Cerebellum (tissue), 5 donors: ENCODE measurements around the genes TSPY3, UTY, RBMY1B, RBMY1F and DAZ4.

GRCh38 chrY:2867950-2868556 is 26.7 kb downstream of the RPS4Y1 start:
- PRO-cap, 3 experiments: no peak in any of the 3 experiments
- RAMPAGE, long total RNA: no peak

GRCh38 chrY:4815306-4815662 is 184.8 kb upstream of the PCDH11Y start:
- PRO-cap, 3 experiments: no peak in any of the 3 experiments
- RAMPAGE, long total RNA: no peak

DNA sequence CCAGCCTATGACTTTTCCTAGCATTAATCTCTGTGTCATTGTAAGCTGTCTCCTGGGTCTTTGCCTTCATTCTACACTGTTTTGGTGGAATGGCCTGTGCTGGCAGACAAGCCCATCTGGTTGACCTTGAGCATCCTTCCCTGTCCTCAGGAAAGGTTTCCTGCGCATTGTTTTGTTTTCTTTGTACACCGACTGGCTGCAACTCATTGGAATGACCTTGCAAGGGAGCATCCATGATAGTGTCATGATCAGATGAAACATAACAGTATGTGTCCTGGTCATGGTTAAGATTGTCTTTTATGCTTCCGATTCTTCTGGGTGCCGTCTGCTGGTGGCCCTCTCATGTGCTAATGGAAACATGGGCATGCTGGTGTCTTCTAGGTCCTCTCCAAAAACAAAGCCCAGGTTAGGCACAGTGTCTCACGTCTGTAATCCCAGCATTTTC is 410.6 kb upstream of the AMELY start:
- PRO-cap, 3 experiments: no peak in any of the 3 experiments
- RAMPAGE, long total RNA: no peak

- PRO-cap, 3 experiments: no peak in any of the 3 experiments
- RAMPAGE, long total RNA: no peak
Measured at GRCh38 chrY:9398148-9398568, at the start of gene TSPY3. TSS of gene TSPY3 (plus strand) at chrY:9398421.

DNA sequence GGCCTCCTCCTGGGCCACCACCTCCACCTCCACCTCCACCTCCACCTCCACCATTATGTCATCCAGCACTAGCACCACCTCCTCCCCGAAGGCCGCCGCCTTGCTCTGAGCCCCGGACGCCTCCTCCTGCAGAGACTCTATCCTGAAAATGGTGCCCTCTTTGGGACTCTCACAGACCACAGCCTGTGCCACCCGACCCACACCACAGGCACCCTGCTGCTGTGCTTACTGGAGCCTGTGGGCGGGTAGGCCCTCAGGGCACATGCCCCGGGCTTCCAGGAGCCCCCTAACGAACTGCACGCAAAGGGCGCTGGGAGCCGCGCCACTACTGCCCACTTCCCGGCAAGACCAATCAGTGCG is 541.2 kb downstream of the TSPY10 start:
- PRO-cap, 3 experiments: no peak in any of the 3 experiments
- RAMPAGE, long total RNA: no peak

GRCh38 chrY:10198273-10198946 is 670.7 kb downstream of the TSPY10 start:
- PRO-cap, 3 experiments: no peak in any of the 3 experiments
- RAMPAGE, long total RNA: no peak

DNA sequence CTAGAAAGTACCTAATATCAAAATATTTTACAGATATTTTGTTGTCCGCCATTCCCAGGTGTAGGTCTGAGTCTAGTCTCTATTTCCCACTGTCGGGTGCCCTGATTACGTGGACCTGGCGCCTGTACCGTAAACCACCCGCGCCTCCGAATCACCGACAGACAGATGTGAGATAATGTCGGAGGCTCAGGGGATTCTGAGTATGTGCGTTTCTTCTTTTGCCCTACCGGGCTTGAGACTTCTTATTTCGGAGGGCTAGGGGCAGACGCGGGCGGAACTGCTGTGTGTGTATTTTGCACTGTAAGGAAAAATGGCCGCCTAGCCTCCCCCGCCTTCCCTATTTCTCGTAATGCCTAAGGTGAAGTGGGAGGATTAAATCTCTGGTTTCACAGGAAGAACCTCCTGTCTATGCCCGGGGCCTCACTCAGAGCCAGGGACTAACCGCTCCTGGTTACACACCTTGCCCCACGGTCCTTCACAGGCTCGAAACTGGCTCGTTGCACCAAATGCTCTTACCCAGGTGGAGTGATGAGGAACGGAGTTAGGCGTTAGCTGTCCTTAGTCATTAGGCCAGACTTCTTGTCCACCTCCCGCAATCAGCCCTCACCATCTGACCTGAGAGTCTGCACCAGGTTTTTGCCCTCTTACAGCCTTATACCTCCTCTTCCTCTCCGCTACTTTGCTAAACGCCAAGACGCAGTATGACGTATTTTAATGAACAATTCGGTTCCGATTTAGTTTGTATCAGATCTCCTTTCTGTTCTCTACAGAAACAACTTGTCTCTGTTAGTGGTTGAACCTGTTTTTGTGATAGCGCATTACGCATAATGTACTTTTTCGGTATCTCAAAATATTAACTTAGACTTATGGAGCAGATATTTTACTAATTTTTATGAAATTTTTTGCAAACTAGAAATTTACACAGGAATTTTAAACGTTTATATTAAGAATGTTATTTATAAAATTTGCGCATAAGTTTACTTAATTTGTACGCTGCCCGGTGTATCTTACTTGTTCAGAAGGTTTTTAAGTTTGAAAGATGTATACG is 37.9 kb upstream of the USP9Y start:
- PRO-cap, 3 experiments: no peak in any of the 3 experiments
- RAMPAGE, long total RNA: no peak

DNA sequence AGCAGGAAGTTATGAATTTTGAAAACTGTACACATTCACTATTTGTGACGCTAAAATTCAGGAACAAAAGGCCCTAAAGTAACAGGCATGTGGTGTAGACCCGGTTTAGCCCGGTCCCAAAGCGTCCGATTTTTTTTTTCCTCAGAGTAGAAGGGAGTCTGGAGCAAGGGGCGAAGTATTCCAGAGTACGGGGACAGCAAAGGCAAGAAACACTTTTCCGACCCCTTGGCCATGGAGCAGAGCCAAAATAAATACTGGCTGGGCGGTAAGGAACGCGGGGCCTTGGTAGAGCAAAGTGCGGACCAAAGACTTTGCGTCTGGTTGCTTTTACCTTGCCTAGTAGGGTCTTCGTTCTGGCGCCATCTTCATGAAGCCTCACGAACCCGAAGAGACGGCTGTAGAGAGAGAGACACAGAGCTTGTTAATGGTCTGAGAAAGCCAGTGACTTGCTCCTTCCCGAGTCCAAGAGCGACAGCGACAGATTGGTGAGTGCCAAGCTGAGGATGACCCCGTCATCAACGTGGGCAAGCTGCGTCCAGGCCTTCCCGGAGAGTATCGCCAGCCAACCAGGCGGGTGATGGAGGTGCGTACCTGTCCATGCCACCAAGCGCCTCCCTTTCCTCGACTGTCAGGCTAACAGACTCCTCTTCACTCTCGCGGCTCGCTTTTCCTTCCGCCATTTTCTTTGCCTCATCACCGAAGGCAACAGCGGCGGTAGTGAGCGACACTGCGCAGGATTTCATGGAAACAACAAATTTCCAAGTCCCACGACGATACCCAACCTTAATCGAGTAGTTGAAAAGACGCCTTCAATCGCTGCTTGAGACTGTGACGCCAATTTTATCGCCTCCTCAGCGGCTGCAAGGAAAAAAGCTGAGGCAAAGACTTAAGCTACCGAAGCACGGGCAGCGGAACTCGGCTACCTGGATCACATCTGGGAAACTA is 638 bp downstream of the UTY start:
- PRO-cap, 3 experiments: peak in 2 of 3 experiments; most common minus-strand start position 473 of the sequence (in 2)
- RAMPAGE, long total RNA: no peak

- PRO-cap, 3 experiments: peak in 2 of 3 experiments; most common plus-strand start chrY:13480115 (in 2); most common minus-strand start chrY:13480010 (in 2)
- RAMPAGE, long total RNA: no peak
Measured at GRCh38 chrY:13479868-13480185, at the start of gene UTY. TSS of gene UTY (minus strand) at chrY:13480033.

- PRO-cap, 3 experiments: no peak in any of the 3 experiments
- RAMPAGE, long total RNA: no peak
Measured at GRCh38 chrY:19042328-19042701, 268.8 kb upstream of the HSFY2 start.

DNA sequence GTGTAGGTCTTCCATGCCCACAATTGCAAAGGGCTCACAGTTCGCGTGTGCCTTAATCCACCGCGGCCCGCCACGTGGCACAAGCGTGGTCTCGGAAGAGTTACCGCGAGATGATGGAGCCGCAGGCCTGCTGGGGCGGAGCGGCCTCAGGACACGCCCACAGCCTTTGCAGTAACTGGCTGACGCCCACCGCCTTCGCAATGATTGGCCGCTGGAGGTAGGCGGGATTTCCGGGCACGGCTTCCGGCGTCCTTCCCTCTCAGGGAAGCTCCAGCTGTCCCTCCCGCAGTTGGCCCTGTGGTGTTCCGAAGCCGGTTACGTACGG is at the start of gene RBMY1B:
RBMY1B (plus strand) TSS at position 227 of the 325 bp plus-strand sequence.
- PRO-cap, 3 experiments: no peak in any of the 3 experiments
- RAMPAGE, long total RNA: no peak

DNA sequence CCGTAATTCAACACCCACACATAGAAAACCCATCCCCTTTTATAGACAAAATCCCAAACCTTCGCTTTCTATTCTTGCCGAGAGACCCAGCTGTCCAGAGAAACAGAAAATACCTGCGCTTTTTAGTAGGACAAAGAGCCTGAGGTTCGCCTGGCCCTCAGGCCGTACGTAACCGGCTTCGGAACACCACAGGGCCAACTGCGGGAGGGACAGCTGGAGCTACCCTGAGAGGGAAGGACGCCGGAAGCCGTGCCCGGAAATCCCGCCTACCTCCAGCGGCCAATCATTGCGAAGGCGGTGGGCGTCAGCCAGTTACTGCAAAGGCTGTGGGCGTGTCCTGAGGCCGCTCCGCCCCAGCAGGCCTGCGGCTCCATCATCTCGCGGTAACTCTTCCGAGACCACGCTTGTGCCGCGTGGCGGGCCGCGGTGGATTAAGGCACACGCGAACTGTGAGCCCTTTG is at the start of gene RBMY1F:
RBMY1F (minus strand) TSS at position 202 of the 461 bp plus-strand sequence.
- PRO-cap, 3 experiments: no peak in any of the 3 experiments
- RAMPAGE, long total RNA: no peak

DNA sequence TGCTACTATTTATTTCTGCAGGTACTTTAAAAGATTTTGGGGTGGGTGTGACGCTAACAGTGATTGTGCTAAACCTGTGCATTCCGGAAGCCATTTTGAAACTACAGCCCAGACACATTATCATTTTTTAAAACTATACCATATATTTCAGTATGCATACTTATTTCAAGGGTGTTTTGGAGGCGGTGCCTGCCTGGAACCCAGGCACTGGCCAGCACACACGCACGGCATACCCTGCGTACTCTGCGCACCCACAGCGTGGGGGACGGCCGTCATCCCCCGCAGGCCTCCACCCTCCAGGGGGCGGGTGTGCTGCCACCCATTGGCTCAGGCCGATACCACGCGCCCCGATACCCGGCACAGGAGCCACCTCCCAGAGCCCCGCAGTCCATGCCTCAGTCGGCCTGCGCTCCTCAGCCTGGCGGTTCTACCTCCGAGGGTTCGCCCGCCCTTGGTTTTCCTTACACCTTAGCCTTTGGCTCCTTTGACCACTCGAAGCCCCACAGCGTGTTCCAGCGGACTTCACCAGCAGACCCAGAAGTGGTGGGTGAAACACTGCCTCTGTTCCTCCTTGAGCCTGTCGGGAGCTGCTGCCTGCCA is at the start of gene DAZ4:
DAZ4 (plus strand) TSS at position 398 of the 600 bp plus-strand sequence.
- PRO-cap, 3 experiments: no peak in any of the 3 experiments
- RAMPAGE, long total RNA: no peak

- PRO-cap, 3 experiments: no peak in any of the 3 experiments
- RAMPAGE, long total RNA: no peak
Measured at GRCh38 chrY:26400725-26401051, 778.8 kb downstream of the CDY1 start.